Cardiac atrium fibroblast (primary cell): ENCODE measurements around a stretch of chr5.

- RAMPAGE, long total RNA, result no peak
Observed at GRCh38 chr5:172364924-172365342, 81.4 kb upstream of the UBTD2 start.

- RAMPAGE, long total RNA, result no peak
Observed at GRCh38 chr5:172402718-172403842, 51.2 kb downstream of the SH3PXD2B start.

- RAMPAGE, long total RNA, result no peak
Observed at GRCh38 chr5:172440956-172441526, 13.3 kb downstream of the SH3PXD2B start.

DNA sequence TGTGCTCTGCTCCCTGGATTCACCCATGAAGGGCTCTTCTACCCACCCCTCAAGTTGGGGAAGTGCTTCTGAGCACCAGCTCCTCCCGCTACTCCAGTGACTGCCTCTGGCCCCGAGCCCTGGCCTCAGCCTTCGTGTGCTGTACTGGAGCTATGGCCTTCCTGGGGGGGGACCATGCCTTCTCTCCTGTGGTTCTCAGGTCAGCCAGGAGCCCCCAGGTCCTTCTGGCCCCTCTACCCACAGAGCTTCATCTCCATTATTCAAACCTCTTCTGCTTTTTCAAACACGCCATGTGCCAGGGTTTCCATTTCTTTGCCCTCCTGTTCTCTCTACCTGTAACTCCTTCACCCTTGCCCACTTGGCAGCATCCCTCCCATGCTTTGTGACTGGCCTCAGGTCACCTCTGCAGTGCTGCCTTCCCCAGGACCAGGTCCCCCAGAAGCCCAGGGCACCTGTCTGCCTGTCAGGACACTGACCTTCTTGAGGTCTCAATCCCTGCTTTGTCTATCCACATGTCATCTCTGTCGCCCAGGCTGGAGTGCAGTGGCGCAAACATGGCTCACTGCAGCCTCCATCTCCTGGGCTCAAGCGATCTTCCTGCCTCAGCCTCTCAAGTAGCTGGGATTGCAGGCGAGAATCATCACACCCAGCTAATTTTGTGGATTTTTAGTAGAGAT lies 9.5 kb downstream of the SH3PXD2B start:
- RAMPAGE, long total RNA, result no peak

DNA sequence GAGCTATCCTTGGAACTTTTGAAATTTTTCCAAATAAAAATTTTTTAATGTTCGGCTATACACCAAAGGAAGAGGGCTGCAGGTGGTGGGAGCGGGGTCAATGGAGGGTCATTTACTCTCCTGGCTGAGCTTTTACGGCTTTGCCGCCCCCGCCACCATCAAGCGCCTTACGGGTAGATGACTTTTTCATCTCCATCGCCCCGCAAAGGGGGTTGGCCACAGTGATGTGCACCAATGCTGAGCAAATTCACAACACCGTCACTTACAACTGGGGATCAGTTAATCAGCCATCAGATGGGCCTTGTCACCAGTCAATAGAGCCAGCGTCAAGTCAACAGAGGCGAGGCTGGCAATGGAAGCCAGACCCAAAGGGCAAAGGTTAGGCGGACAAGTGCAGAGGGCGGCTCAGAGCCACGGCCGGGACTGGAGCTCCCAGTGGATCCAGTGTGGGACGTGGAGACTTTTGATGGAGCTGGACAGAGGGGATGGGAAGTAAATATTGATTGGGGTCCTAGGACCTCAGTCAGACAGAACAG lies 45.8 kb downstream of the DUSP1 start:
- RAMPAGE, long total RNA, result no peak

DNA sequence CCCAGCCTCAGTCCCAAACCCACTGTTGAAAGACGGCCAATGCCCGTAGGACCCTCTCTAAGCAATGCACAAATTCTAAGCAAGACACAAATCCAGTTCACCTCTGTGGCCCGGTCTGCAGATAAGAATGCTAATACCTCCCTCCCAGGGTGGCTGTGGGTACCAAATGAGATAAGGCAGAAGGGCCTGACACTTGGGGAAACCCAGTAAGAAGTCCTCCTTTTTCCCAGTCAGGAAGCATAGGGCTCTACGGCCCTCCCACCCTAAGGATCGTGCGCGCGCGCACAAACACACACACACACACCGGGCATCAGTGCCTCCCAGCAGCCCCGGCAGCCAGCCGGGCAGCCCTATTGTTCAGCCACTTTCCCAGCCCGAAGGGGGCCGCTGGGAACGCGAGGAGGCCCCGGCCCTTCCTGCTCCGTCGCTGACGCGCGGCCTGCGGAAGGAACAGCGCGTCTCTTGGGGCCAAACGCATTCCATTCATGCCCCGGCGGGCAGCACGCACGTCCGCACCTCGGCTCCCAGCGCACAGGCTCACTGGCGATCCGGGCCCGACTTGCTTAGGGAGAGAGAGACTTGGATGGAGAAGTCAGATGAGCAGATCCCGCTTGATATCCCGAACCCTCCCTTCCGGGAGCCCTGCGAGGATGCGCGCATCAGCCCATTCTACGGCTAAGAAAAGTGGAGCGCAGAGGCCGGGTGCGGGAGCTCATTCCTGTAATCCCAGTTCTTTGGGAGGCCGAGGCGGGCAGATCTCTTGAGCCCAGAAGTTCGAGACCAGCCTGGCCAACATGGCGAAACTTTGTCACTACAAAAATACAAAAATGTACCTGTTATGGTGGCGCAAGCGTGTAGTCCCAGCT lies 22.6 kb downstream of the DUSP1 start:
- RAMPAGE, long total RNA, result no peak

DNA sequence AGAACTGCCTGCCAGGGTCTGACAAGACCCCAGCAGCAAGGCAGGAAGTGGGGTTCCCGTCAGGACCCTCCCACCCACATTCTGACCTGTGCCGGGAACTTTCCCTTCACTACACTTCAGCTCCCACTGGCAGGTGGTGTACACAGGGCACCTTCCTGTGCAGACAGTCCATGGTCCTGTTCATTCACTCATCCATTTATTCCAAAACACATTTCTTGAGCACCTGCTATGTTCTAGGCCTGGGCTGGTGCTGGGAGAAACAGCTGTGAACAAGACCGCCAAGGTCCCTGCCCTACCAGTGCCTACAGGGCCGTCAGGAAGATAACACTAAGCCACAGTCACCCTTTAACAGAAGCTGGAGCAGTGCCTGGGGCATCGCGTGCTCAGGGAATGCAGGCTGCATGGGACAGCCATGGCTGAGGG lies 19.3 kb downstream of the DUSP1 start:
- RAMPAGE, long total RNA, result no peak

DNA sequence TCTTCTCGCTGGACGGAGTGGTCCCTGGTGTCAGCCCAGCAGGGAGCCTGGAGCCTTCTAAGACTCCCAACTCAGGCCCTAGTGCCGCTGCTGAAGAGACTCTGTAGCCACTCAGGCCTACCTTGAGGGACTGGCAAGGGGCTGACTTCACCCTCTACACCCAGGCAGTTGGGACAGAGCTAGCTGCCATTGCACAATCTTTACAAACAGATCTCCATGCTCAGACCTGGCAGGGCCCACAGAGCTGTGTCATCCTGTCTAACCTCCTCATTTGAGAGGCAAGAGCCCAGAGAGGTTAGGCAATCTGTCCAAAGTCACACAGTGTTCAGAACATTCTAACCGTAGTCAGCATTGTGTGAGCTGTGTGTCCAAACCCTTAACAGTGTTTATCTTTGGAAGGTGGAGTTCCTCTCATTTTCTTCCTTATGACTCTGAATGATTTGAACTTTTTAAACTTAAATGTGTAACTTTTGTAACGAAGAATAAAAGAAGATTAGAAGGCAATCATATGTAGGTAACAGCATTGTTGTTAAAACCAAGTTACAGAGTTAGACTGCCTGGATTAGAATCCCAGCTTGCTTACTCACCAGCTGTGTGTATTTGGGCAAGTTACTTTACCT lies 4.6 kb upstream of the DUSP1 start:
- RAMPAGE, long total RNA, result no peak

DNA sequence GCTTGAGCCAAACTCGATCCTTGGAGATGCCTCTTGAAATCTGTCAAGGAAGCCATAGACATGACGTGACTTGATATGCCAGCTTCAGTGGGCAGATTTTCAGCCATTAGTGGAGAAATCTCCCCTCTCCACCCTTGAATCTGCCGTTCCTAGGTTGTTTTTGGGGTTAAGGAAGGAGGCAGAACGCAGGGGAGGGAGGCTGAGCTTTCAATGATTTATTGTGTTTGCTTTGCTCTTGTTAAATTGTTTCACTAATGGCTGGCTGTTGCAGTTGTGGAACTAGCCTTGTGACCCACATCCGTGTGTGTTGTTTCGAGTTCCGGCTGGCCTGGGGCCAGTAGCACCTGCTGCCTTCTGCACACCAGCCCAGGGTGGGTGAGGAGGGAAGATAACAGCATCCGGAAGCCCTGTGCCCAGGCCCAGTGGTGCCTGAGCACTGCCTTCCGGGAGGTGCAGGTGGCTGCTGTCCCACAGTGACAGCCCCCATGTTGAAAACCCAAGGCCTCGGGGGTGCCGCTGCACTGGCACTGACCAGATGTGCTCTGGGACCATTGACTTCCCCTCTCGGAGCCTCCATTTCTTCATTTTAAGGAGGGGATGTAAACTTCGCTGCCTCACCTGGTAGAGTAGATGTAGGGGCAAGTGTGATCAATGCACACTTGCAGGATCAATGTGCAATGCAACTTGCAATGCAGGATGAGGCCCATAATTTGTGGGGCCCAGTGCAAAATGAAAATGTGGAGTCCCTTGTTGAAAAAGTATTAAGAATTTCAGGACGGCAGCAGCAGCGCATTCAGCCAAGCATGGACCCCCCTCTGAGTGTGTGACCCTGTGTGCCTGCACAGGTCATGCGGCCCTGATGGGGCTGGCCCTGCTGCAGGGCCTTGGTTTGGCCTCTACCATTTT lies 3.7 kb downstream of the ERGIC1 start:
- RAMPAGE, long total RNA, result no peak

GRCh38 chr5:172920149-172921089 lies 38.8 kb upstream of the RPL26L1 start:
- RAMPAGE, long total RNA, result no peak

GRCh38 chr5:172950700-172951945 lies 8.1 kb upstream of the RPL26L1 start:
- RAMPAGE, long total RNA, result no peak

GRCh38 chr5:173230060-173230773 lies 4.8 kb downstream of the NKX2-5 start:
- RAMPAGE, long total RNA, result no peak

DNA sequence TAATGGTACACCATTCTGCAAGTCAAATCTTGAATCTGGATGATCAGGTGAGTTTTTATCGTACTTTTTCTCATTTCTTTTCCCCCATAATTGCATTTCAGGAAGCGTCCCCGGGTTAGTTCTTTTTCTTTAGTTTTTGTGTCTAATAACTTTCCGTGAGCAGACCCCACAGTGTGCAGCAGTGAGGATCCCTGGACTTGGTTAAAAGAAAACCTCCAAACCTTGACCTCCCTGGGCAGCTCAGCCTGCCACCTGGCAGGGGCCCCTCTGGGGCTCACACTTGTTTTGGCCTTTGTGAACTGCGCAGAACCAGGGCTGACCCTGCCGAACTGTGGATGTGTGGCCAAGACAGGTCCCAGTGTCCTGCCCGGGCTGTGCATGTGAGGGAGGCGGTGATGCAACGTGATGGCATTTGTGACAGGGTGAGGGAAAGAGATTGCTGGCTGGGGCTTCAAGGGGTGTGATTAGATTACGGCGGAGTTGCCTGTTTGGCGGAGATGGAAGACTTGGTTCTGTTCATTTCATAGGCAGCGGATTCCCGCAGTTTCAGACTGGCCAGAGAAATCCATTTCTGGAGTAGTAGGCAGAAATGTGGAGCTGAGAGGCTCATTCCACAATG lies 30.3 kb upstream of the NKX2-5 start:
- RAMPAGE, long total RNA, result no peak

DNA sequence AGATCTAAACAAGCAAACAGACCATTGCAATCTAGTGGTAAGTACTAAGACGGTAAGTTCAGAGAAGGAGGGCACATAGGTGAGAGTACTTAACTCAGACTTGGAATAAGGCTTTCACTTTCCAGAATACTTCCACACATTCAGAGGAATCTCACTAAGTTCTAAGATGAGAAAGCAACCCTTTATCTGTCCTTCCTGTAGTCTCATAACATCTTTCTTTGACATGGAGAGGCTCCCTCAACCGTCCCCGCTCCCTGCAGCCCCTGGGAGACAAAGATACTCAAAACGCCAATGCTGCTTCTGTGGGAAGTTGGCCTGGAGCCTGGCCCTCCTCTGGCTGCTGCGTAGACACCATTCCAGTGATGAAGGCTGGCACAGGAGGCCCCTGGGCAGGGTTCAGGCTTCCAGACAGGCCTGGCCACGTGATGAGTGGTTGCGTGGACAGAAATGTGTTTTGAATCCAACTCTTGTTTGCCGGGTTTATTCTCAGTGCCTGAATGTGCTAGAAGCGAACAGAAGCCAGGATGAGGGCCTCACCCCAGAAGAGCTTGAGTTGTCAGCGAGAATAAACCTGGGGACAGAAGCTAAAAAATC lies 43.1 kb upstream of the NKX2-5 start:
- RAMPAGE, long total RNA, result no peak

DNA sequence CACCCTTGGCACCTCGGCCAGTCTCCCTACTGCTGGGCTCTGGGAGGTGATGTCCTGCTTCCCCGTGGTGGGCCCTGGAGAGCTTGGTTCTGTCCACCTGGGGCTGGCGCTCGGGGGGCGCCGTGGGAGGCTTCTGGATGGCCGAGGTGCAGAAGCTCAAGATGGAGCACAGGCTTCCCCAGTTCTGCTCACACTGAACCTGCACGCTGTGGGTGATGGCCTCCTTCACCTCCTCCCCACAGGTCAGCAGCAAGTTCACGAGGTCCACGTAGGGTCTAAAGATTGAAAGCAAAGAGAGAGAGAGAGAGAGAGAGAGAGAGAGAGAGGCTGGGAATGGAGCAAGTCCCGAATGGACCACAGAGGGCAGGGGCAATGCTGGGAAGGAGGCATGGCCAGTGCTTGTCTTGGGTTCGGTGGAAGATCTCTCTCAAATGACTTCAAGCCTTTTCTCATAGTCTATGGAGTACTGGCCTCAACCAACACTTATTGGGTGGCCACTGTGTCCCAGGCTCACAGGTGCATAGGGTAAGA lies 10.2 kb downstream of the STC2 start:
- RAMPAGE, long total RNA, result no peak

DNA sequence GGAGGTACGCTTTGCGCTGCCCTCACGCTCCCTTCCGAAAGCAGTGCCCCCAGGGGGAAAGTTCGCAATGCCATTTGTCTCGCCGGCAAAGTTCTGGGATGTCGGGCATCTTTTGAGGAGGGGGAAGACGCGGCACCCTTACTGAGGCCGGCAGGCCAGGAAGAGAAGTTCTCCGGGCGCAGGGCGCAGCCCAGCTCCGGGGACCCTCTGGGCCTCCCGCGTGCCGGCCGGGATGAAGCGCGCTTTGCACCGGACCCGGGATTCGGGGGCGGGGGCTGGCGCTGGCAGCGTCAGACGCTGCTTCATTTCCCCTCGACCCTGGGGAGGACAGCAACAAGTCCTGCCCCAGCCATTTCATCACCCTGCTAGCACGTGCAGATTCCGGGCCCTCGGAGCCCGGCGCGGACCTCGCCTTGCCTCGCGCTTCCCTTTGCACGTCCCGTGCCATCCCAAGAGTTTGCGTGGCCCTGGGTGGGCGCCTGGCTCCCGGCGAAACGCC lies 691 bp downstream of the STC2 start:
- RAMPAGE, long total RNA, result no peak

DNA sequence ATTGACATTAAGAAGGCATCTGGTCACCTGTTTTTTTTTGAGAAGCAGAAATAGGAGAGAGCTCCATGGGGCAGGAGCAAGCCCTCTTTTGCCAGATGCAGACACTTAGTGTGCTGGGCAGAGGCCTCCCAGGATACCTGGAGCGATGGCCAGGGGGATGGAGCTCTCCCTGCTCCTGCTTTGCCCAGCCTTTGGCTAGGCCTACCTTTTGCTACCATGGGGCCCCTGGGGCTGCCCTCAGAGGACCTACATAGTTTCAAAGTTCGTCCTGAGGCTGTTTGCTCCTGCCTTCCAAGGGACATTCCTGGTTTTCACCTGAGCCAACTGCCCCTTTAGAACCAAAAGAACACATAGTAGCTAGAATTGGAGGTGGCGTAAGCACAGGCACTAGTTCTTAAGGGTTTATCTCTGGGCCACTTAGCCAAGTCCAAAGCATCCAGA lies 2.4 kb upstream of the STC2 start:
- RAMPAGE, long total RNA, result no peak

DNA sequence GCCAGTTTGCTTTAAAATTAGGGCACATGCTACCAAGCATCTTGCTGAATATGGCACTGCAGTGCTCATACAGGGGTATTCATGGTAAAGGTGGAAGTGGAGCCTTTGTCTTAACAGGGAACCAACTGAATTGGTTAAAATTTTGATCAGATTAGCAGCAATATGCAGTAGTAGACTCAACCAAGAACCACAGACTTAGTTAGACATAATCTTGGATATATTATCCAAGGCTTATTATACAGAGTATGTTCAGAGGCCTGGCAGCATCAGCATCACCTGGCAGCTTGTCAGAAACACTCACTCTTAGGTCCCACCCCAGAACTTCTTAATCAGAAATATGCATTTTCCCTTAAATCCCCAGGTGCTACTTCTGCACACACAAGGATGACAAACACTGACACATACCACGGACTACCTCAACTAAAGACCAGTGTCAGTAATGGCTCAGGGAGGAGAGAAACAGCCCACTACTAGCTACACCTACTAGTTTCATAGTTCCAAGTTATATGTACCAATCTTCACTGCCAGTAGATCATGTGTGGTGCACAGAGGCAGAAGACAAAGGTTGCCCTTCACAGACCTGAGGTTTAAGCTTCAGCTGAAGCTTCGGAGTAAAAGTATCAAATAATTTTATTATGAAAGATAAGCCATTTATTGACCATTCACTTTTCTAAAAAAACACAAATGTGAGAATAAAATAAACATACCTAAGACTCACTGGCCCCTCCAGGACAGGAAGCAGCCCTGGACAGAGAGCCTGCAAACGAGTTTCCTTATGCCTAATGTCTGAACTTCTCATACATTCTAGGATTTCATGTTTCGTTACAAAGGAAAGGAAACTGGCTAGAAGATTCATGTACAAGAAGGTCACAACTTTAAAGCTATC lies 9.3 kb downstream of the BOD1 start:
- RAMPAGE, long total RNA, result no peak

GRCh38 chr5:173706641-173707158 lies 90.2 kb upstream of the BOD1 start:
- RAMPAGE, long total RNA, result no peak

GRCh38 chr5:173850223-173850886 lies 37.8 kb upstream of the CPEB4 start:
- RAMPAGE, long total RNA, result no peak